ENCODE measurements around the genes NR1H3 and RAPSN.

DNA sequence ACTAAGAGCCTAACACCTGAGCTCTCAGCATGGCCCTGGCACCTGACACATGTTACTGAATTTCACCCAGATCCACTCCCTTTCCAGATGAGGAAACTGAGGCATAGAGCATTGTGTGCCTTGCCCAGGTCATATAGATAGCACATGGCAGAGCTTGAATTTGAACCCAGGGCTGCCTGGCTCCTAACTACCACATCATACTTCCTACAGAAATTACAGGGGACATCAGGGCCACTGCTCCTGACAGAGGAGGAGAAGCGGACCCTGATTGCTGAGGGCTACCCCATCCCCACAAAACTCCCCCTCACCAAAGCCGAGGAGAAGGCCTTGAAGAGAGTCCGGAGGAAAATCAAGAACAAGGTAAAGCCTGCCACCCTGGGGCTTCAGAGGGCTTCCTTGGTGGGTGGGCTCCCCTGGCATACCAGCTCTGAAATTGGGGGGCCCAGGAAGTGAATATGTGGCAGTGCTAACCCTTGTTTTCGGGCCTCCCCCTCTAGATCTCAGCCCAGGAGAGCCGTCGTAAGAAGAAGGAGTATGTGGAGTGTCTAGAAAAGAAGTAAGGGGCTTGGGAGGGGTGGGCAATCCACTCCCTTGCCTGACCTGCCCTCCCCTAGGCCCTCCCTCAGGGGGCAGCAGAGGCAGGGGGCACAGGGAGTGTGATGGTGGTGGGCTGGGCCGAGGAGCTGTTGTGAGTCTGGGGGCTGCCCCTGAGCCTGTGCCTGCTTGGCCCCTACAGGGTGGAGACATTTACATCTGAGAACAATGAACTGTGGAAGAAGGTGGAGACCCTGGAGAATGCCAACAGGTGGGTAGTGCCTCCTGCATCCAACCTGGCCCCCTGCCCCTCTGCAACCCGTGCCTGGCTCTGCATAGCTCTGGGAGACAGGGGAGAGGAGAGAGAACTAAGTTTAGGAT, 34.9 kb upstream of the DGKZ start:
- RRBS, 2 experiments: no CpG with 5 or more reads among the region's 8 CpGs

GRCh38 chr11:46330393-46330926, 16.8 kb upstream of the DGKZ start:
- RRBS, 2 experiments: no CpG with 5 or more reads among the region's 8 CpGs

DNA sequence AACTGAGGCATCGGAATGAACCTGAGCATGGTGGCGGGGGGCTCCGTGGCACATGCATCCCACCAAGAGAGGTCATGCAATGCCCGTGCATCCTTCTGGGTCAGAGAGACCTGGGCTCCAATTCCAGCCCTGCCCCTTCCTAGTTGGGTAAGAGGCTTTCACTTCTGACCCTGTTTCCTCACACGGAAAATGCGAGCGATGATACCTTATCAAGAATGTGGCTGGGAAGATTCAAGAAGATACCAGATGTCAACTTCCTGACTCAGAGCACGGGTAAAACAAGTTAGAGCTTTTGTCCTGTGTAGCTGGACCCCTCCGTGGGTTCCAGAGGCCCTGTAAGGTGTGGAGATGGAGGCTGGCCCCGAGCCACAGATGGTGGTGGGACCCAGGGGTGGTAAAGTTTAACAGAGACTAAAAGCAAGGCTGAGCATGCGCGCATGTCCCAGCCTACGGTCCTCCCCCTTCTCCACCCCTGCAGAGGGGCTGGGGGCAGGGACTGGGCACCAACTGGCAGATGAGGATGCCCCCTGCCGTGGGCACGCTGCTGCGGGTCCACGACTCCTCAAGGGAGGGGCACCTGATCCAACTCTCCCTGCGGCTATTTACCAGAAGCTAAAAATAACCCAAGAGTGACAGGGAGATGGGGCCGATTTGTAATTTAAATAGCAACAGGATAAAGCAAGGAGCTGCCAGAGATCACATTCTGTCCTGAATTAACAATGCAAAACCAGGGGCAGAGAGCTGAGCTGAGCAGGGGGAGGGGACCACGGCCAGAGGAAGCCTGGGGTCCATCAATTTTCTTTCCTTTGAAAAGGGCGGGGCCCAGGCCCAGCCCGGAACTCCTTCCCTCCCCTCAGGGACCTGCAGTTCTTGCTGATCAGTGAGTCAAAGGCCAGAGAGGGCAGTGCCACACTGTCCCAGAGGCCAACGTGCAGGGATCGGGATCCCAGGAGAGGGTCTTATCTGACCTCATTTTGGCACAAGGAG, 8.4 kb upstream of the DGKZ start:
- RRBS, 2 experiments: no CpG with 5 or more reads among the region's 24 CpGs

- RRBS, 2 experiments: no CpG with 5 or more reads among the region's 25 CpGs
Observed at GRCh38 chr11:46361256-46362044, 14.2 kb downstream of the DGKZ start.

GRCh38 chr11:46382230-46382876, 884 bp downstream of the MDK start:
- RRBS, 2 experiments: 1% methylated on average over 7 of the region's 44 CpGs; no CpG with 5 or more reads in 1 of the 2 experiments

GRCh38 chr11:46534834-46535133, 59.0 kb downstream of the AMBRA1 start:
- RRBS, 2 experiments: no CpG with 5 or more reads among the region's 2 CpGs

DNA sequence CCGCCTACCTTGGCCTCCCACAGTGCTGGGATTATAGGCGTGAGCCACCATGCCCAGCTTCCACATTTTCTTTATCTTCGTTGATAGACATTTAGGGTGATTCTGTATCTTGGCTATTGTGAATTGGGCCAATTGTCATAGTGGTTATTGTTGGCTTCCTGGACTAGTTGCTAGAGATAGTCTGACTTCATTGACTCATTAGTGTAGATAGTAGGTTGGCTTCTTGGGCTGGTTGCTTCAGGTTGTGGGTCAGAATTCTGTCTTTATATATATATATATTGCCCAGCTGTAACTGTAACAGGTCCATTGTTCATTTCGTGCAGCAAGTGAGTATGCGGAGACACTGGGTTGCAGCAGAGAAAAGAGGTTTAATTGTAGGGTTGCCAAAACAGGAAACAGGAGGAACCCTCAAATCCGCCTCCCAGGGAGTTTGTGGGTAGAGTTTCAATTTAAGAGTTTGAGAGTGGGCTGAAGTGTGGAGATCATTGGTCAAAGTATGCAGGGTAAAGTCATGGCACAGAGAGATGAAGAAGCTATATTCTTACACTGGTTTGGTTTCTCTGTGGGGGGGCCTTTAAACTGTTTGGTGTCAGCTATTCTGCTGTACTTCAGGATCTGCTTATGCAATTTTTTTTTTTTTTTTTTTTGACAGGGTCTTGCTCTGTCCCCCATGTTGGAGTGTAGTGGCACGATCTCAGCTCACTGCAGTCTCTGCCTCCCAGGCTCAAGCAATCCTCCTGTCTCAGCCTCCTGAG, 22.1 kb downstream of the ATG13 start:
- RRBS, 2 experiments: no CpG with 5 or more reads among the region's 7 CpGs

DNA sequence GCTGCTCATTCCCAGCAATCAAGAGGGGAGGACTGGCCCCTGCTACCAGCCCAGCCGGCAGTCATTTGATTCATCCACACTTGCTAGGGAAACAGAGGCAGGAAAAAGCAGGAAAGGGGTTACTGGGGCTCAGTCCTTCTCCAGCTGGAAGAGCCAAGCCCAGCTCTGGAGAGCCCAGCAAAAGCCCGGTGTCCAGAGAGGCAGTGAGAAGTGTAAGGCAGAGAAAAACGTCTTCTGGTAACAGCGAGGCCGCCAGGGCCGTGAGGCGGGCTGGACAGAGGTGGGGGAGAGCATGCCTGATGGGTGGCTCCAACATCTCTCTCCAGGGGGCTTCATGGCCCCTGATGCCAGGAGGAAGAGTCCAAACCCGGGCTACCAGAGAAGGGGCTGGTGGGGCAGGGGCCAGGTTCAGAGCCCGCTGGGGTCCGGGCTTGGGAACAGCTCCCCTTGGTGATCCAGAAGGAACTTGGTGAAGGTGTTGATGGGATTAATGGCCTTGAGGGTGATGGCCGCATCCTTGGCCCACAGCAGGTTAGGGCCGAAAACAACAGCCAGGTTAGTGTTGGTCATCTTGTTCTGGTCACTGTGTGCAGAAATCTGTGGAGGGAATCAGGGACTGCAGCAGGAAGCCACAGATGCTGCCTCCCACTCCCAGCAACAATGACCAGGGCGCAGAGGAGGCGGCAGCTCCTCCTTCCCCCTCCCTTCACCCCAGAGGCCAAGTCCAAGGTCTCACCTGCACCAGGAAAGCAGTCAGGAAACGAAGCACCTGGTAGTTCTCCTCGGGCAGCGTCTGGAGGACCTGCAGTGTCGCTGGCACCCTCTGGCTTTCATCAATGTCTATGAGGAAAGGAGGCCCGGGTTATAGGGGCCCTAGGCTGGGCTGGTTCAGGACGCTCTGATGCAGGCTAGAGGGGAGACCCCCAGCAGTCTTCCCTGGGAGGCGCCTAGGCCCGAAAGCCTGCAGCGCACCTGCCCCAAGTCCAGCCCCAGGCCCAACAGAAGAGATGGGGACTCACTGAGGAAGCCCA, 21.5 kb downstream of the ARHGAP1 start:
- RRBS, 2 experiments: 93 to 94% methylated on average over 3 of the region's 23 CpGs

GRCh38 chr11:46680841-46681252, 19.6 kb downstream of the ARHGAP1 start:
- RRBS, 2 experiments: 100% methylated on average over 1 of the region's 20 CpGs; no CpG with 5 or more reads in 1 of the 2 experiments

GRCh38 chr11:46701366-46701880, 592 bp downstream of the ZNF408 start:
- RRBS, 2 experiments: 1 to 2% methylated on average over 9 of the region's 22 CpGs

DNA sequence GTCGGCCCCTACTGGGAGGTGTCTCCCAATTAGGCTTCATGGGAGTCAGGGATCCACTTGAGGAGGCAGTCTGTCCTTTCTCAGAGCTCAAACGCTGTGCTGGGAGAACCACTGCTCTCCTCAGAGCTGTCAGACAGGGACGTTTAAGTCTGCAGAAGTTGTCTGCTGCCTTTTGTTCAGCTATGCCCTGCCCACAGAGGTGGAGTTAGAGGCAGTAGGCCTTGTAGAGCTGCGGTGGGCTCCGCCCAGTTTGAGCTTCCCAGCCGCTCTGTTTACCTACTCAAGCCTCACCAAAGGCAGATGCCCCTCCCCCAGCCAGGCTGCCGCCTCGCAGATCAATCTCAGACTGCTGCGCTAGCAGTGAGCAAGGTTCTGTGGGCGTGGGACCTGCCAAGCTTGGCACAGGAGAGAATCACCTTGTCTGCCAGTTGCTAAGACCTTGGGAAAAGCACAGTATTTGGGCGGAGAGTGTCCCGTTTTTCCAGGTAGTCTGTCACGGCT, 57.8 kb downstream of the ARFGAP2 start:
- RRBS, 2 experiments: no CpG with 5 or more reads among the region's 13 CpGs

GRCh38 chr11:47165586-47166390, 10.9 kb downstream of the ARFGAP2 start:
- RRBS, 2 experiments: no CpG with 5 or more reads among the region's 20 CpGs

DNA sequence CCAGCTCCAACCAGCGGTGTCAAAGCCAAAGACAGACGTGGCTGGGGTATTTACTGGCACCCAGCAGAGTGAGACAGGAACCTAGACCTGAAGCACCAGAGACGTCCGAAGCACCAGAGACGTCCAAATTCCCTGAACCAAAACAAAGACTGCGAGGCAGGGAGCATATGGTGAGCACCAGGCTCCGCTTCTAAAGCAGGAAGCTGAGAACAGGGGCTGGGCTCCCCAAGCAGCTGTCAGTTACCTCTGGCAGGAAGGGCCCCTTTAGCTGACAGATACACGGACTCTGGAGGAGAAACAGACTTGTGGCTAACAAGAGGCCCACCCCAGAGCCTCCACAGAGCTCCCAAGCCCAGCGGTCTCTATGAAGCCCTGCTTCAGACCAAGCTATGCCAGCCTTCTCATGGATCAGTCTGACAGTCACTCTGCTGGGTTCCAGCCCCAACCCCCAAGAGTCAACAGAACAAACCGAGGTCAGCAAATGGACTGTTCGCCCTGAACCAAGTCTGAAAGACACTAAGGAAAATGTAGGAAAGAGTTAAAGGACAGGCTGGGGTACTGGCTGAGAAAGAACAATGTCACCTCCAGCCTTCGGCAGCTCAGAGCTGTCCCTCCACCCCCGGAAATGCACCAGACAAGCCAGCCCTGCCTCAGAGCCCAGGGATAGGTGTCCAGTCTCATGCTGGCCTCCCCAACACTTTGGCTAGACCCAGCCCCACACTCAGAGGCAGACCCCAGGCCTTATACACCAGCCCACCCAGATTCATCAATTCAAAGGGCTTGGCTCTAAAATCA, 4.0 kb downstream of the ARFGAP2 start:
- RRBS, 2 experiments: no CpG with 5 or more reads among the region's 13 CpGs

DNA sequence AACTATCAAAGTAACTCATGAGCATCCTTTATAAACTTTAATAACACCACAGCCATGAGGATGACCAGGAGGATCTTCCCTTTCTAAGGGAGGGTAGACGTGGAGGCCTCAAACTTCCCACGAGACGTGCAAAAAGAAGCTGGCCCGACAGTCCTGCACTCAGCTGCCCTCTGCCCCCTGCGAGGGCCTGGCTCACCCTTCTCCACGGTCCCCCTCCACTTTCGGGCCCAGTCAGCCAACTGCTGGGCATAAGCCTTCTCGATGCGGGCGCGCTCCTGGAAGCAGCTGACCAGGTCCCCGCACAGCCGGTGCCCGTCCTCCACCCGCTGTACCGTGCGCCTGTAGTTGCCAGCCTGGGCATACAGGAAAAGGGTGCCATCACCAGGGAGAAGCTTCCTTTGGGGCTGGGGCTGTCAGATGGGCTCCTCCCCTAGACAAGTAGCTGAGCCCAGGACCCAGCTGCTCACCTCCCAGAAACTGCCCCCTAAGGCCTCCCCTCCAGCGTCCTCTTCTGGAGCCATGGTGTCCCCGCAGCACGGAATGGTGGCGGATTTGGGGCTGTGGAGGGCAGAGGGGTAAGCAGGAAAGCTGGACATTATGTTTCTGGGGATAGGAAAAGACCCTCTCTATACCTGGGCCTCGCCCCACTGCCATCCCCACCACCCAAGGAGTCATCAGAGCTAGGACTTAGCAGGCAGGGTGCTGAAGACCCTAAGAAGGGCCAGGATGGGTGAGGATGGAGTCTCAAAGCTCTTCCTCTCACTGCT, 3.8 kb downstream of the PACSIN3 start:
- RRBS, 2 experiments: no CpG with 5 or more reads among the region's 22 CpGs

DNA sequence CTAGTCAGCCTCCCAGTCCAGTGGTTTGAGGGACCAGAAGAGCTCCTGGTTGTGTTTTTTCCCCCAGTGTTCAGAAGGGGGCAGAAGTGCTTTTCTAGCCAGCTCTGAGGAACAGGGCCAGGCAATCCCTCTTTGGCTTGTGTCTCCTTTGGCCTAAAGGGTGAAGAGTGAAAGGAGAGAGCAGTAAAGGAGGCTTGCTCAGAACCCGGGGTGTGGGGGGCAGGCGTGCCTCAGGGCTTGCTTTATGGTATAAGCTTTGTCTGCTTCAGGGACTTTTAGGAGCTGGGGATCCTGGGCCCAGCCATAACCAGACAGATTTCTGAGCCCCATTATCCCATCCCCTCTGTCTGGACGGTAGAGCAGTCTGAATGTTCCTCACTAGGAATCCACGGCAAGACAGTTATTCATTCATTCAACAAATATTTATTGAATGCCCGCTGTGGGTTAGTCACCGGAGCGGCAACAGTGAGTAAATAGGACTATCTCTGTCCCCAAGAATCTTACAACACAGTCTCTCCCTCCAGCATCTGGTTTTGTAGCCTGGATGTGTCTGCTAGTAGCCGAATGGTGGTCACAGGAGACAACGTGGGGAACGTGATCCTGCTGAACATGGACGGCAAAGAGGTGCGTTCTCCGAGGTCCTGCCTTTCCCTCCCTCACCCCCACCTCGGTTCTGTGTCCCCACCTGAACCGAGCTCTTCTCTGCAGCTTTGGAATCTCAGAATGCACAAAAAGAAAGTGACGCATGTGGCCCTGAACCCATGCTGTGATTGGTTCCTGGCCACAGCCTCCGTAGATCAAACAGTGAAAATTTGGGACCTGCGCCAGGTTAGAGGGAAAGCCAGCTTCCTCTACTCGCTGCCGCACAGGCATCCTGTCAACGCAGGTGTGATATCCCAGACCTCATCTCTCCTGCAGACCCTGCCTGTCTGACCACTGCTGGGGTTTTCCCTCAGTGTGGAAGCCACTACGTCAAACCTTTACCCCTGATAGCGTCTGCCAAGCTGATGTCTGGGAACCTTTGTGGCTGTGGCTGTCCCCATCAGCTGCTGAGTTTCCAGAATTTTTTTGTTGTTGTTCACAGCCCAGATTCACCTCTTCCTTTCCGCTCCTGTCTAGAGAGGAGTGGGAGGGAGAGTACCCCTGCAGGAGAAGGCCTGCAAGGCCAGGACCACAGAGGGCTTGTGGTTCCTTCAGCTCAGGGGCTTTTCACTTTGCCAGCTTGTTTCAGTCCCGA, 14.1 kb downstream of the ACP2 start:
- RRBS, 2 experiments: no CpG with 5 or more reads among the region's 25 CpGs

DNA sequence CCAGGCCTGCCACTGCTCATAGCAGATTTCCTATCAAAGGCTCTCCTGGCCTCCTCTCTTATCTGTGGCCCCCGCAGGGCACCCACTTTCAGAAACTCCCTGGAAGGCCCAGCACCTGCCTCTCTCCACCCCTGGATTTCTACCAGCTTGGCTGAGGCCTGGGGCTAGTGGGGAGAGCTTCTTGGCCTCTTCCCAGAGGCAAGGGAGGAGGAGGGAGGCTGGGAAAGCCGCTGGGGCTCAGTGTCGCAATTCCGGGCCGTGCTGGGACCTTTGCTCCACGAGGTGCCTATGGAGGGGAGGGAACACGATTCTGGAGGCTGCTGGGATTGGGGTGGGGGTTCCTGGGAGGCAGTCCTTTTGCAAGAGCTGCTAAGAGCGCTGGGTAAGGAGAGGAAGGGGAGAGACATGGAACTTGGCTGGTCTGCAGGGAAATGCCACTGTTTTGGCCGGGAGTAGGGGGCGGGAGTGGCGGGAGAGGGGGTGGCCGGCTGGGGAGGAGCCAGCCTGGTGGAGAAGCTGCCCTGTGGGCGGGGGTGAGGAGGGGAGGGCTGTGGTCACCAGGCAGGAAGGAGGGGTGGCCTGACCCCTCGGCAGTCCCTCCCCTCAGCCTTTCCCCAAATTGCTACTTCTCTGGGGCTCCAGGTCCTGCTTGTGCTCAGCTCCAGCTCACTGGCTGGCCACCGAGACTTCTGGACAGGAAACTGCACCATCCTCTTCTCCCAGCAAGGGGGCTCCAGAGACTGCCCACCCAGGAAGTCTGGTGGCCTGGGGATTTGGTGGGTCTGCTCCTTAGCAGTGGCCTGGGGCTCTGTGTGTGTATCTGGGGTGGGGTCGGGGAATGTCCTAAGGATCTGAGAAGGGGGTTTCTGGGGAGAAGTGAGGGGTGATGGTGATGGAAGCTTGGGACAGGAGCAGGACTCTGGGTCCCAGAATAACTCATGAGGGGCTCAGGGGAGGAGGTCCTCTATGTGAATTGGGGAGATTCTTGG, at the start of gene NR1H3:
NR1H3 (plus strand) TSS at position 643 of the 989 bp plus-strand sequence.
- RRBS, 2 experiments: no CpG with 5 or more reads among the region's 16 CpGs

- RRBS, 2 experiments: under 1 to 2% methylated on average over 13 to 19 of the region's 118 CpGs
Observed at GRCh38 chr11:47269264-47270505, 11.9 kb downstream of the NR1H3 start.

GRCh38 chr11:47331300-47332460, 20.8 kb downstream of the MYBPC3 start:
- RRBS, 2 experiments: no CpG with 5 or more reads among the region's 28 CpGs

- RRBS, 2 experiments: no CpG with 5 or more reads among the region's 32 CpGs
Observed at GRCh38 chr11:47409620-47410424, 1.4 kb downstream of the SLC39A13 start.

DNA sequence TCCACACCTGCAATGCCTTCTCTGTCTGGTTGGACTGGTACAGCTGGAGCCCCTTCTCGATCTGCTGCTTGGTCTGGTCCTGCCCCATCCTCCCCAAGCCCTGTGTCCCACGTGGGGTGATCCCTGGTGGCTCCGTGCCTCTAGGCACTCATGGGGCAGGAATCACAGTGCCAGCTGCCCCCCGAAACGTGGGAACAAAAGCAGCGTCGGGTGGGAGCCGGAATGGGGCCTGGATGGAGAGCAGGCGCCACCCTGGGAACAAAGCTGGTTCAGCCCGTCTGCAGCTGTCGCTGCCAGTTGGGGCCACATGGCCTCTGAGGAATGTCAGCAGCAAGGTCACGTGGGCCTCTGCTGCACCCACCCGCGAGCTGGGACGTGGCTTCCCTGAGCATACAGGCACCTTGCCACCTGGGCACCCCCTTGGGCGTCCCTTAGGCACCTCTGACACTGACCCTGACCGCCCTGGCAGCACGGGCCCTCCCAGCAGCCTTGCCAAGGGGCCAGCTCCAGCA, at the start of gene RAPSN:
RAPSN (minus strand) TSS at position 260 of the 512 bp plus-strand sequence.
- RRBS, 2 experiments: no CpG with 5 or more reads among the region's 18 CpGs

Data from bronchial epithelial cell (primary cell).